Suprapubic skin (tissue), 4 donors: ENCODE measurements around the genes OR2L8, OR2M5, OR2T3, OR2T5, OR2T29 and OR2T35.

DNA sequence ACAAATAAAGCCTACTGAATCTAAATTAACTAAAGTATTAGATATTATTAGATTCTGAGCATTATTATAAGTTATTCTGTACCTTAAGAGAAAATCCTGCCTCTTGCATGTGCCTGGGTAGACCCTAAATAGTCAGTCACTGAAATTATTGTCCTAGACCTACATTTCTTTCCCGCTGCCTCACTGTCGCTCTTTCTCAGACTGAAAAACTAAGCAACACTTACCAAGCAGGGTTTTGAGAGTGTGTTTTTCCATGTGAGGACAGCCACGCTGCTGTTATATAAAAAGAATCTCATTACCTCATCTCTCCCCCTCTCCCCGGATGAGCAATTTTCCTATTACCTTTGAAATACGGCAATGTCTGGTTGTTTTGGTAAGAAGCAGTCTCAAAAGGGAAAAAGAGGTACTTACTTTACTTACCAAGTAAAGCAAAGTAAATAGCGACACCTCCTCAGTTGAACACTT lies 71.6 kb upstream of the ZNF124 start:
- PRO-cap = no peak
- RAMPAGE, long total RNA, 4 experiments = no peak in any of the 4 experiments

DNA sequence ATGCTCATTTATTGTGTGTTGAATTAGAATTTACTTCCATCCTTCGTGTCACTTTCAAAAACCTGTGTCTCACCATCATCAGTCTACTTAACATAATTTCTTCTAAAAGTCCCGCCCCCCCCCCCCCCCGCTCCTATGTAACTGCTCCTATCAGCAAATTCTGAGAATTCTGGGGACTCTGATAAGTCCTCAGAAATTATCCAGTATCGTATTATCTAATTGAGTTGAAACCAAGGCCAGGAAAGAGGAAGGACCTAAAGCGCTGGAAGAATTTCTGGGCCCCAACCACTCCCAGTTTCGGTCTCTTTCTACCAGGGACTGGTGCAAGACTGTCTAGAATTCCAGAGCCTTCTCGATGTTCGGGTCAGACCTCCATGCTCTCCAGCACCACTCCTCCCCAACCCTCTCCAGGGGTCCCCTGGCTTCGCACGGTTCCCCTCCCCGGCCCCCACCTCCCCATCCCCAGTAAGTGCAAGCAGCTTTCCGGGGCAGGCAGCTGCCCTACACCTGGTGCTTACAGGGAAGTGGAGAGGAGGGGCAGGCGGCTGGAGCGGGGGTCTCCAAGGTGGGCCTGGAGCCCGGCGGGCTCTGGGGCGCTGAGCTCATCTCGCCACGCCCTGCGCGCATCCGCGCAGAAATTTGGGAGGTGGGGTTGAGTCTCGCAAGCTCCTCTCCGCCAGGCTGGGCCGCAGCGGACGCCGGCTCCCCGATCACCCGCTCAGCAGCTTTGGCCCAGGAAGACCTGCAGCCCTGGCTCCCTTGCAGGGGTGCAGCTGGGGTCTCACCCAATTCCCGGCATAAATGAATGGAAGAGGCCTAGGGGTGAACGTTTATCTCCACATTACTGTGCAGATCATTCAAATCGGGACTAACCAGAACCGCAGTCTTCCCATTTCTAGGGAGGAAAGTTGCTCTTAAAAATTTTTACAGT lies 16.1 kb upstream of the ZNF496 start:
- PRO-cap = no peak
- RAMPAGE, long total RNA, 4 experiments = no peak in any of the 4 experiments

GRCh38 chr1:247358787-247359558 lies 27.3 kb upstream of the ZNF496 start:
- PRO-cap = no peak
- RAMPAGE, long total RNA, 4 experiments = no peak in any of the 4 experiments

GRCh38 chr1:247360063-247360692 lies 28.5 kb upstream of the ZNF496 start:
- PRO-cap = no peak
- RAMPAGE, long total RNA, 4 experiments = no peak in any of the 4 experiments

DNA sequence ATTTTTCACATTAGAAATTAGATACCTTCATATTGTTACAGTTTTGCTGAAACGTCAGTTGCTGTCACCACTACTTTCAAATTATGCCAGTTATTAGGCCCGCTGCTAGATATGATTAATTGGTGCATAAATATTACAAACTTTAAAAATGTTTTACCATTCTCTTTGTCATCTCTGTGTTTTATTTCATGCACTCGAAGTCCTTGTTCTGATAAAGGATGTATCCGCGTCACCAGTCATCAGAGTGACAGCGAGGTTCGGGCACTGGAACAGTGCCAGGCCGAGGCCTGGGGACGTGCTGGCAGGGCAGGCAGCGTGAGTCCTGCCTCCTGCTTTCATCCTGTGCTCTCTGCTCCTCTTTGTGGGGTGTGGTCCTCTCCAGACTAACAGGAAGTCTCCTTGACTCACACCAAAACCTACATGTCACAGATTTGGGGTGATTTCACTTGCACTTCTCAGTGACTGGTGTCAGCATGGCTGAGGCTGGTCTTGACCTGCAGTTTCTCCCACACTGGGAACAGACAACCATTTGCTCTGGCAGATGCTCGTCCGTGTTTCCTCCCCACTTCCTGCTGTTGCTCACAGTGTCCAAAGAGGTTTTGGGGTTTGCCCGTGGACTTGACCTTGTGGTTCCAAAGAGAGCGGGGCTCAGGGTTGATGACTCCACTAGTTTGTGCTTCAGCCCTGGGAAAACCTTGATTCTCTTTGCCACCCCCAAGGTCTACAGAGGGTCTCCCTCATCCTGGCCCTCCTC lies 8.8 kb upstream of the NLRP3 start:
- PRO-cap = unidirectional peak, plus-strand start at position 458 of the sequence
- RAMPAGE, long total RNA, 4 experiments = no peak in any of the 4 experiments

GRCh38 chr1:247415370-247415706 lies 635 bp upstream of the NLRP3 start:
- PRO-cap = no peak
- RAMPAGE, long total RNA, 4 experiments = no peak in any of the 4 experiments

- PRO-cap = no peak
- RAMPAGE, long total RNA, 4 experiments = no peak in any of the 4 experiments
Observed at GRCh38 chr1:247818803-247819367, 5.0 kb downstream of the OR14A16 start.

DNA sequence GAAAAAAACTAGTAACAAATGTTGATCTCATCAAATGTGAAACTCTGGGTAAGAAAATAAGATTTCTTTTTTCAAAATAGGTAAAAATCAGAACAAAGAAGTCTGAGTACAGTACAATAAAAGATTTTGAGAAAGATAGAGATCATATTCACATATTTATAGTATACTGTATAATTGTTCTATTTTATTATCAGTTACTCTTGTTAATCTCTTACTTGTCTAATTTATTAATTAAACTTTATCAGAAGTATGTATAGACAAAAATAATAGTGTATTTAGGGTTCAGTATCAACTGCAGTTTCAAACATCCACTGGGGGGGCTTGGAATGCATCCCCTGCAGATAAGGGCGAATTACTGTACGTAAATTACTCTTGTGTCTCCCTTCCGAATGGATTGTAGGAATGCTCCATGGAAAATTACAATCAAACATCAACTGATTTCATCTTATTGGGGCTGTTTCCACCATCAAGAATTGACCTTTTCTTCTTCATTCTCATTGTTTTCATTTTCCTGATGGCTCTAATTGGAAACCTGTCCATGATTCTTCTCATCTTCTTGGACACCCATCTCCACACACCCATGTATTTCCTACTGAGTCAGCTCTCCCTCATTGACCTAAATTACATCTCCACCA lies at the start of gene OR2L8:
Gene OR2L8 (plus strand): TSS at position 410 of the 635 bp plus-strand sequence.
- PRO-cap = no peak
- RAMPAGE, long total RNA, 4 experiments = no peak in any of the 4 experiments

DNA sequence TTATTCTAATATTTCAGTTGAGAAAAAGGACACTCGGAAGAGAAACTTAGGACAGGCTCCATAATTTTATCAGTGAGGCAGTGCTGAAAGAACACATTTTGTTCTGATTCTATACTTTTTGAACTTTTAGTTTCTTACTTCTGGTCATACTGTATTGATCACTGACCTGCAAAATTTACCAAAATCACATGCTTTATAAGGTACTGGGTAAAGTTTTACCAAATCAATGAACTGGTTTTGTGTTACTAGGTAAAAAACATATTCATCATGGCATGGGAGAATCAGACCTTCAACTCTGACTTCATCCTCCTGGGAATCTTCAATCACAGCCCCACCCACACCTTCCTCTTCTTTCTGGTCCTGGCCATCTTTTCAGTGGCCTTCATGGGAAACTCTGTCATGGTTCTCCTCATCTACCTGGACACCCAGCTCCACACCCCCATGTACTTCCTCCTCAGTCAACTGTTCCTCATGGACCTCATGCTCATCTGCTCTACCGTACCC lies at the start of gene OR2M5:
Gene OR2M5 (plus strand): TSS at position 268 of the 504 bp plus-strand sequence.
- PRO-cap = no peak
- RAMPAGE, long total RNA, 4 experiments = no peak in any of the 4 experiments

DNA sequence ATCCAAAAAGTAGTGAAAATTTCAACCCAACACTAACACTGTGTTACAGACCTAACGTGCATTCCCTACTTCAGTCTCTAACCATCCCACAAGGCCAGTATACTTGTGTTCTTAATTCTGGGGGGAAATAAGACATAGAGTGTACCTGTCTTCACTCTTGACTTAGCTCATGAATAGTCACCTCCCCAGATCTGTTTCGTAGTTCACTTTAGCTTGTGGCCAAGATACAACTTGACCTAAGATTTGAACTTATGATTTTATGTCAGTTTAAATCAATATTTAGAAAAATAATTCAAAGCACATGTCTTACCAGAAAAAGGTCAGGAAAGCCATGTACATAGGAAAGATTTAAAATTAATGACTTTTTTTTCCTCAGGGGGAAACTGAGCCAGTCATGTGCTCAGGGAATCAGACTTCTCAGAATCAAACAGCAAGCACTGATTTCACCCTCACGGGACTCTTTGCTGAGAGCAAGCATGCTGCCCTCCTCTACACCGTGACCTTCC lies at the start of gene OR2T3:
Gene OR2T3 (plus strand): TSS at position 395 of the 506 bp plus-strand sequence.
- PRO-cap = no peak
- RAMPAGE, long total RNA, 4 experiments = no peak in any of the 4 experiments

DNA sequence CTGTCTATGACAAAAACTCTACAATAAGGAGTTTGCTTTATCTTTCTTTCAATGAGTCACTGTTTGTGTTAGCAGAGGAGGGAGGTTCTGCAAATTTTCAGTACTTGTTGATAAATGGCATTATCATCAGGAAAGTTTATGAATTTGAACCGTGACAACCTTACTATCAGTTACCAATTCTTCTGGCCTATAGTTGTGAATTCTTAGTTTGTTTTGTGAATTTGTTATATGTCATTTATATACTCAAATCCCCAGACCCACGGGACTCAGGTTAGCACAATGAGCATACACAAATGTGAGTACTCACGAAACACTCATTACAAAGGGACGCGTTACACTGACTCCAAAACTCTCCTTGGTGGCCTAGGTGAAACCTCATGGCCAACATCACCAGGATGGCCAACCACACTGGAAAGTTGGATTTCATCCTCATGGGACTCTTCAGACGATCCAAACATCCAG lies at the start of gene OR2T5:
Gene OR2T5 (plus strand): TSS at position 378 of the 462 bp plus-strand sequence.
- PRO-cap = no peak
- RAMPAGE, long total RNA, 4 experiments = no peak in any of the 4 experiments

GRCh38 chr1:248562601-248563213 lies at the start of gene OR2T29:
TSS of gene OR2T29 (minus strand) at chr1:248562772.
- PRO-cap = no peak
- RAMPAGE, long total RNA, 4 experiments = no peak in any of the 4 experiments

- PRO-cap = no peak
- RAMPAGE, long total RNA, 4 experiments = no peak in any of the 4 experiments
Observed at GRCh38 chr1:248645002-248645501, at the start of gene OR2T35. TSS of gene OR2T35 (minus strand) at chr1:248645278.

DNA sequence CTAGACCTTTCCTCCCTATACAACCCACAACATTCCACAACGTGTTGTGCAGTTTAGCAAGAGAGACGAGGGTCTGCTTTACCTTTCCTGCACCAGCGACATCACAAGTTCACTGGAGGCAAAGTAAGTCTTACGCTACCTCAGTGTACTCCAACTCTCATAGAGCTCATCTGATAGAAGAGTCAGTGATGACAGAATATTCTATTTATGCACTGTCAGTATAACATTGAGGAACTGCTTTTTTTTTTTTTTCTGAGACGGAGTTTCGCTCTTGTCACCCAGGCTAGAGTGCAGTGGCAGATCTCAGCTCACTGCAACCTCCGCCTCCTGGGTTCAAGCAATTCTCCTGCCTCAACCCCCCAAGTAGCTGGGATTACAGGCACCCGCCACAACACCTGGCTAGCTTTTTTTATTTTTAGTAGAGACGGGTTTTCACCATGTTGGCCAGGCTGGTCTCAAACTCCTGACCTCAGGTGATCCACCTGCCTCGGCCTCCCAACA lies 3.2 kb downstream of the SH3BP5L start:
- PRO-cap = no peak
- RAMPAGE, long total RNA, 4 experiments = no peak in any of the 4 experiments

DNA sequence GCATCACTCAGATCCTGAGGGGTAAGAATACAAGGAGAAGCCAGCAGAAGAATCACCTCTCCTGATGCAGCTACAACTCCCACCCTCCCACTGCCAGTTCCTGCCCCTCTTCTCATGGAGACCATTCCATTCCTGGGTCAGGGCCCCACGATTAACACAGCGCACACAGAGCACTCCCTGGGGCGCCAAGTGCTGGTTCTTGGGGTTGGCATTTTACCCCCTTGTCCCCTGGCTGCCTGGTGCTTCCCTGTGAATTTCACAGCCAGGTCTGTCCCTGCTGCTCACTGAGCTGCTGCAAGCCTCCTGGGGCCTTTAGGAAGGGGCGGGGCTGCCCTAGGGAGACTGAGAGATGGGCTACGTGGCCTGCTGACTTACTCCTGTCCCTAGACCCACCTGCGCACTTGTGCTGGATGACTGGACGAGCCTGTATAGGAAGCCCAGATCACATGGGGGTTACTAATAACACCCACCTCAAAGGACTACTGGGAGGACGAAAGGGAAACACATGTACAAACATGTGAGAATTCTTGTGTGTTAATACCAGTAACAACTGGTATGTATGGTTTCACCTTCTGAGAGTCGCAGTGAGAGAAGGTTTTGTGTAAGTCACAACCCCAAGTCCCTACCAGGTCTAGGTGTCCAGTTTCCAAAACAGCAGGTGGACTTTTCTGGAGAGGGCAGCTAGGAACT lies 4.9 kb downstream of the ZNF672 start:
- PRO-cap = unidirectional peak, minus-strand start at position 403 of the sequence
- RAMPAGE, long total RNA, 4 experiments = no peak in any of the 4 experiments

- PRO-cap = no peak
- RAMPAGE, long total RNA, 4 experiments = no peak in any of the 4 experiments
Observed at GRCh38 chr1:248851552-248852376, 7.1 kb downstream of the ZNF692 start.

GRCh38 chr1:248852608-248853692 lies 5.9 kb downstream of the ZNF692 start:
- PRO-cap = no peak
- RAMPAGE, long total RNA, 4 experiments = no peak in any of the 4 experiments